ENCODE measurements around a stretch of chr20.

GRCh38 chr20:57704640-57705308, 5.0 kb downstream of the PMEPA1 start:
- RRBS, result no CpG with 5 or more reads among the region's 18 CpGs

DNA sequence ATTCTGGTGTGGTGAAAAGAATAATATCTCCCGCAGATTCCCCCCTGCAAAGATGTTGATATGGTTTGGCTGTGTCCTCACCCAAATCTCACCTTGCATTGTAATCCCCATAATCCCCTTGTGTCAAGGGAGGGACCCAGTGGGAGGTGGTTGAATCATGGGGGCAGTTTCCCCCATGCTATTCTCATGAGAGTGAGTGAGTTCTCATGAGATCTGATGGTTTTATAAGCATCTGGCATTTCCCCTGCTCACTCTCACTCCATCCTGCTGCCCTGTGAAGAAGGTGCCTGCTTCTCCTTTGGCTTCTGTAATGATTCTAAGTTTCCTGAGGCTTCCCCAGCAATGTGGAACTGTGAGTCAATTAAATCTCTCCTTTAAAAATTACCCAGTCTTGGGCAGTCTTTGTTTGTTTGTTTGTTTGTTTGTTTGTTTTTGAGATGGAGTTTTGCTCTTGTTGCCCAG, 58.8 kb upstream of the PMEPA1 start:
- RRBS, result no CpG with 5 or more reads among the region's 1 CpG

DNA sequence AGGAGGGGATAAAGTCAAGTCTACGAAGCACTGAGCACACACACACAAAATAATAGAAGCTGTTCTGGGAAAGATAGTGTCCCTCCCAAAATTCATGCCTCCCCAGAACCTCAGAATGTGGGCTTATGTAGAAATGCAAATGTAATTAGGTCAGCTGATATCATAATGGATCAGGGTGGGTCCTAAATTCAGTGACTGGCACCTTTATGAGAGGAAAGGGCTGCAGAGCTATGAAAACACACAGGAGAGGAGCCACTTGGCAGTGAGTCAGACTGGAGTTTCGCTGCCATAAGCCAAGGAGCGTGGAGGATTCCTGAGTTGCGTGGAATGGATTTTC, 191.2 kb upstream of the C20orf85 start:
- RRBS, result no CpG with 5 or more reads among the region's 4 CpGs

GRCh38 chr20:58146103-58146780, 4.5 kb upstream of the C20orf85 start:
- RRBS, result no CpG with 5 or more reads among the region's 9 CpGs

- RRBS, result no CpG with 5 or more reads among the region's 7 CpGs
Measured at GRCh38 chr20:58182747-58183235, 32.1 kb downstream of the C20orf85 start.

DNA sequence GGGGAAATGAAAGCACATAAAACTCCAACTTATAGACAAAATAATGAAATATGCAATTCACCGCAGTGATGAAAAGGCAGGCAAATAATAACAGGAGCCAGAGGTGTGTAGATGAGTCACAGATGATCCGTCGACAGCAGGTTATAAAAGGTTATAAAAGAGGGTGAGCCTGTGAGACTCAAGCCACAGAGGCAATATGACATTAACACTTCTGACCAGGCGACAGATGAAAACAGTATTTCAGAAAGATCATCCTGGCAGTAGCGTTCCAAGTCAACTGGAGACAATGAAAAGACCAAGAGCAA, 35.8 kb upstream of the ANKRD60 start:
- RRBS, result no CpG with 5 or more reads among the region's 5 CpGs

- RRBS, result no CpG with 5 or more reads among the region's 6 CpGs
Measured at GRCh38 chr20:58440617-58441088, 51.6 kb downstream of the VAPB start.

- RRBS, result no CpG with 5 or more reads among the region's 8 CpGs
Measured at GRCh38 chr20:58453209-58454130, 61.7 kb downstream of the APCDD1L start.

- RRBS, result no CpG with 5 or more reads among the region's 4 CpGs
Measured at GRCh38 chr20:58652924-58653235, 1.8 kb downstream of the STX16 start.

DNA sequence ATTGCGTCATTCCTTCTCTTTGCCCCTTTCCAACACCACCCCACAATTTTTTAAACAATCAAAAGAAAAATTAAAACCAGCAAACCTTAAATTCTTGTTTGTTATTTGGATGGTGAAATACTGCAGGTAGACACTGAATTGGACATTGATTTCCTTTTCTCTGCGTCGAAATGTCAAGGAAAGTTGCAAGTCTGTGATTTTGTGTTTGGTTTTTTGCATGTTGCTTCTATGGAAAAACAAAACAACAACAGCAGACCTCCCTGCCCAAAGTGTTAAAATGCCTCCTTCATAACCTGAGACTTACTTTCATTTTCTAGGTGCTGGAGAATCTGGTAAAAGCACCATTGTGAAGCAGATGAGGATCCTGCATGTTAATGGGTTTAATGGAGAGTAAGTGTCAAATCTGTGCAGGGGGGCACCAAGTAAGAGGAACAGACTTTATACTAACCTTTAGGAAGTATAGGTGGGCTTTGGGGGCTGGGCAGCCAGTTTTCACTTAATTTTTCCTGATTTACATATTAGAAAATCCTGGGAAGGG, 4.1 kb downstream of the GNAS start:
- RRBS, result no CpG with 5 or more reads among the region's 3 CpGs

DNA sequence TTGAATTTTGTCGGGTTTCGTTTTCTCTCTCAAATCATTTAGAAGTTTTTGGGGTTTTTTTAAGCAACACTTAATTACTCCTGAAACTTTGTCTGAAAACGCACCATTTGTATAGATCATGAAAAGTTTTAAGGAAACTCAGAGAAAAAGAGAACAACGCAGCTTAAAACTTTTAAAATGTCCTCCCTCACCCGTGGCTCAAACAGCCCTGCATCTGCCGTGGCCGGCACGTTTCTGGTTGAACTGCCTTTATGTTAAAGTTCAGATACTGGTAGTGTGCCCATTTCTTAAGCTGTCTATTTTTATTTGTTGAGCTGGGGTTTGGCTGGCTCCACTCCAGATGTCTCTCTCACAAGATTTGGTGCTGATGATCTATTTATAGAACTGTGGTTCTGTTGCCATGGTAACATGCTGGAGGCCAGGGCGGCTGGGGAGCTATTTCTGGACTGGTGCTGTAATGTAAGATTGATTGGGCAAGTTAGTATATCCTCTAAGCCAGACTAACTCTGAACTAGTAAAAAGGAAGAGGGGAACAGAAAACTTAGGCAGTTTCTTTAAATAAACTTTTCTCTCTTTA, 16.5 kb downstream of the GNAS start:
- RRBS, result no CpG with 5 or more reads among the region's 9 CpGs

GRCh38 chr20:58982524-58983264, 1.6 kb downstream of the NELFCD start:
- RRBS, result no CpG with 5 or more reads among the region's 13 CpGs

DNA sequence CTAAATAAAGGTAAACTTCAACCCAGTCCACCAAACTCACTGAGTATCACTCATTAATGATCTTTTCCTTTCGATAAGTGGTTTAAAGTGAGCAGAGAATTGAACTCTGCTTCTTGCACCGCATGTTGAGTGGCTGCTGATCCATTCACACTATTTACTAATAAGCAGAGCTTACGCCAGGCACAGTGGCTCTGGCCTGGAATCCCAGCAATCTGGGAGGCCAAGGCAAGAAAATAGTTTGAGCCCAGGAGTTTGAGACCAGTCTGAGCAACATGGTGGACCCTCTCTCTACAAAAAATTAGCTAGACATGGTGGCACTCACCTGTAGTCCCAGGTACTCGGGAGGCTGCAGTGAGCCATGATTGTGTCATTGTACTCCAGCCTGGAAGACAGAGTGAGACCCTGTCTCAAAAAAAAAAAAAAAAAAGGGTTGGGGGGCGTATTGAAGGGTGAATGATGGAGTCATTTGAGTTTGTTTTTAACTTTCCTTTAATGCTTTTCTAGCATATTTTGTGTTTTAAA, 11.4 kb downstream of the NELFCD start:
- RRBS, result no CpG with 5 or more reads among the region's 5 CpGs

DNA sequence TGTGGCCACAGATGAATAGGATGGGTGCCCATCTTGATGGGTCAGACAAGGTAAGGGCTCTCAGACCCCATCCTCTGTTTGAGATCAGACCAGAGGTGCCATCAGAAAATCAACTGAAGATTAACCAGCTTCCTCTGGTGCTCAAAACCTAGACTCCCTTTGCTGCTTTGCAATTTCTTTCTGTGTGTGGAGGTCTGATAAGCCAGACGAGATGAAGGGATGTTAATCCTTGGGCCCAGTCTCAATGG, 14.6 kb upstream of the ZNF831 start:
- RRBS, result no CpG with 5 or more reads among the region's 1 CpG

DNA sequence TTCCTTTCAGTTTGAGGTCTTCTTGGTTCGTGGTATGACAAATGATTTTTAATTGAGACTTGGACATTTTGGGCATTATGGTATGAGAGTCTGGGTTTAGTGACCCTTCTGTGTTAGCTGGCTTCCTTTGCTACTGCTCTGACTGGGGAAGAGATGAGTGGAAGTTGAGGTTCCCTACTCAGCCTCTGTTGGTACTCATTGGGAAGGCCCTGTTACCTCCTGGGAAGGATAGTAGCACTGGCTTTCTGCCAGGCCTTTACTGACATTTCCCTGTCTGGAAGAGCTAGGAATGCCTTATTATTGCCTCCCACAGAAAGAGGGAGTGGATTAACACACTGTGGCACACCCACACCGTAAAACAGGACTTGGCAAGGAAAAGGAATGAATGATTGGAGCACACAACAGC, 12.1 kb downstream of the ZNF831 start:
- RRBS, result no CpG with 5 or more reads among the region's 2 CpGs

DNA sequence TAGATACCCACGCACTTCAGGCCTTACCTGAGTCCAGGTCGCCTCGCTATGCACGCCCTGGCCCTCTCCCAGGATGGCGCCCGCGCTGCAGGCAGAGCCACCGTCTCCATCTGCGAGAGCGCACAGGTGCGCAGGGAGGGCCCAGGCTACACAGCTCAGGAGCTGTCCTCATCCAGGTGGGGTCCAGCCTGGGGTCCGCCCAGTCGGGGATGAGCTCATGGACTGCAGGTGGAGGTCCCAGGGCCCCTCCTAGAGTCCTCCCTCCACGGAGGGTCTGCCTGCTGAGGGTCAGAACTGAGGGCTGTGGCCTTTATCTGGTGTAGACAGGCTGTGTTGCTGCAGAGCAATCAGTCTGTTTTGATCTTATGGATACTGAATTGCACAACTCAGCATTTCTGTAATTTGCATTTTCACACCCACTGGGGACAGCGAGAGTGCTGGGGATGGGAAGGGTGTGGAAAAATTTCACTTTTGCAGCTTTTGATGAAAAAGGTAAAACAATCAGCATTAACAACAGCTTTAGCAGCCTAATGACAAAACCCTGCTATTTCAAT, 78.0 kb upstream of the PHACTR3 start:
- RRBS, result no CpG with 5 or more reads among the region's 15 CpGs

DNA sequence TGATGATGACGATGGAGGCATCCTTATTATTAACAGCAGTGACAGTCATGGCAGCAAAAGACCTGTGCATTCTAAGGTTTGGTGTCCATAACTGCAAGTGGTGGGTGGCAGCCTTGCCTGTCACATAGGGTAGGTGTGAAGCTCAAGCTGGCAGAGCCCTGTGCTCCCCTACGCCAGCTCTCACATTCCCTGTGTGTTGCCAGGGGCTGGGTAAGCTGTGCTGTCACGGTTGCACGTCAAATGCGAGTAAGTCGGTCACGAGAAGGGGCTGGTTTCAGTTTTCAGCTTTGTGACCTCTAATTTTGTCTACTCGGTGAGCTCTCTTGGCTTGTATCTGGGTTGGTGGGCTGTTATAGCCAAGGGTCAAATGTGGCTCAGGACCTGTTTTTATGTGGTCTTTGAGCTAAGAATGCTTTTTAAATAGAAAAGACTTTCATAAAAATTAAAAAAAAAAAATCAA, 148.4 kb downstream of the PHACTR3 start:
- RRBS, result no CpG with 5 or more reads among the region's 8 CpGs

DNA sequence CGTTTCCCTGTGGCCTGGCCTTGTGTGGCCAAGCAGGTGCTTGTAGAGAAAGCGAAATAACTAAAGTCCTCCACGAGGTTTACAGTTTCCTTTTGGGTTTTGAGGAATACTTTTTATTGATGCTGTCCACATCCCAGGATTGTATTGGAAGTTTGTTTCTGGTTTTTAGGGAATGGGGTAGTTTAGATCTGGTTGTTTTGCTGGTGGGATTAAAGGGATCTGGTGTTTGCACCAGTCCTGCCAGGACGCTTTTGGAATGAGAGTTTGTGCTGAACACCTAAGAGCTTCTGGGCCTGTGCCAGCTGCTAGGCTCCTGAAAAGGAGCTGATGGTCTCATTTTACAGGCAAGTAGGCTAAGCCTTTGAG, 161.7 kb downstream of the SYCP2 start:
- RRBS, result no CpG with 5 or more reads among the region's 4 CpGs

DNA sequence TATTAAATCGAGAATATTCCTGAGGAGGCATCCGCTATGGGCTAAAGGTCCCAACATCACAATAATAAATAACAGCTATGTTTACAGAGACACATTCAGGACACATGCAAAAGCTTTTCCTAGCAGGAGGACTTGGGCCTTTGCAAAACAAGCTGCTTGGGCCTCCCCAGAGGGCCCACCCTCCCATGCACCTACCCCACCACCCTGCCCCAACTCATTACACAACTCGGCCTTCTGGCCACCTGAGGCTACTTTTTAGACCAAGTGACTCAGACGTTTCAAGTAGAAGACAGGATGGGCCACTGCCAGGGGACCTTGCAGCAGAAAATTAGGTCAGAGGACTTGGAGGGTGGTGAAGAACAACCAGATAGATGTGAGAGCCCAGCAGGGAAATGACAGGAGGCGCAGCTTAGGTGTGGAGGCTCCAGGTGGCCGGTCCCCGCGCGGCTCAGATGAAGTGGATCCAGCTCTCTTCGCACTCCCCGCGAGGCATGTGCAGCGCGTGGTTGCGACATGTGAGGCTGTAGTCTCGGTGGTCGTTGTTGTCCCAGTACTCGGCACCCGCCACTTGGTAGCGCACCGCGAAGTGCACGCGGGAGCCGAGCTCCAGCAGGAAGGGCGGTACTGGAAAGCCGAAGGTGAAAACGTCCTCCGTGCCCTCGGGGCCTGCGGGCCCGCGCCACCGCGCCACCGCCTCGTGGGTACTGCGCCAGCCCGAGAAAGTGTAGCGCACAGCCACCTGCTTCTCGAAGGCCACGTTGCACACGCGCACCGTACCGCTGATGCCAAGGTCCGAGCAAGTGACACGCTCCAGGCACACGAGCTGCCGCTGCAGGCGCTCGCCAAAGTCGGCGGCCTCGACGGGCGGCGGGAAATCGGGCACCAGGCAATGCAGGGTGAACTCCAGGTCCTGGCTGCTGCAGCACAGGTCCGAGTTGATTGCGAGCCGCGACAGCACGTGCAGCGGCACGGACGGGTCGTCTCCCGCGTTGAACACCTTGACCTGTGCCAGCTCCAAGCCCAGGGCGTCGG, 1.2 kb downstream of the PPP1R3D start:
- RRBS, result no CpG with 5 or more reads among the region's 72 CpGs

DNA sequence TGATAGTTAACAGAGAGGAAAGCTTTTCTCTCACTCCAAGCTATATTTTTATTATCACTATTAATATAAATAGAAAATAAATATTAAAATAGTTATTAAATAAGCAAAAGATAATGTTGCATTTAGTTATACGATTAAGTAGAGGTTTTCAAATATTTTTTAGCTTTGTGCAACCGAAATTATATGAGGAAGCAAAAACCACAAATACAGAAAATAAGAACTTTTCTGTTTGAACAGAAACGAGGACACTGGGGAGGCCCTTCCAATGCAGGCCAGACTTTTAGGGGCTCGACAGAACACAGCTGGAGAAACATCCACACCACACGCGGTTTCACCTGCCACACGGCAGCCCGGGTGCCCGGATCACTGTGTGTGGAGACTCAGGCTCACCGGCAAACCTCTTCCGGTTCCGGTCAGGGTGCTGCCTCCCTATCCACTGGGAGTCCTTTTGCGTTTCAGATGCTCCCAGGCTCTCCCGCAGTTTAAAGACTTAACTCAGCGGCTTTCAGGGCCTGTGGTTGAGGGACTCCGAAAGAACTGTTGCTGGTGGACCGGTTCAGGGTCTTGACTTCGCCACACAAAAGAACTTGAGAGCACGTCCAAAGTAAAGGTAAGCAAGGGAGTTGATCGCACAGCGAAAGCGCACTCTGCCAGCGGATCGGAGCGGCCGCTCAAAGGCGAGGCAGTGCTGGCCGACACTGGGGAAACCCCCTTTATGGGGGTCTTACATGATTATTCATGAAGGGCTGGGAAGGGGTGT, 180.0 kb downstream of the CDH26 start:
- RRBS, result no CpG with 5 or more reads among the region's 28 CpGs

Measured in brain (tissue), 1 donor.